ENCODE results near the genes MMP20 and MMP12.

GRCh38 chr11:95875114-95876161, 48.5 kb downstream of the MTMR2 start:
- PRO-cap: no peak

DNA sequence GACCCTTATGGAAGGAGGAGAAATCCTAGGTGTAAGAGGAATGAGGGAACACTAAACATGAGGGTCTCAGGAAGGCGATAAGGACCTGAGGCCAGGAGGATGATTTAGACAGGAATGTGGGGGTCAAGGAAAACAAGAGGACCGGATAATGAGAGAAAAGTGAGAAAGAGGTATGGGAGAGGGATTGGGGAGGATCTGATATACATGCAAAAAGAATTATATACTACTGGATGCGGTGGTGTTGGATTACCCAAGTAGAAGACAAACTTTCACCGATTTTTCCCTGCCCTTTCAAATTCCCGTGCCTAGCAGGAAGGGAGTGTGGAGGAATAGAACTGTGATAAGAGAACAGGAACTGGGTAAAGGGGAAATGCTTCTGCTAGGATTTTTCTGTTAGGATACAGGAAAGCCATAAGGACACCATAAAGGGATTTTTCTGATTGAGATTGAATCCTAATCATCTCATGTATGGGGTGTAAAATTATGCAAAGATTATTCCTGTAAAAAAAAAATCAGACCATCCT, 434 bp upstream of the MTMR2 start:
- PRO-cap: no peak

DNA sequence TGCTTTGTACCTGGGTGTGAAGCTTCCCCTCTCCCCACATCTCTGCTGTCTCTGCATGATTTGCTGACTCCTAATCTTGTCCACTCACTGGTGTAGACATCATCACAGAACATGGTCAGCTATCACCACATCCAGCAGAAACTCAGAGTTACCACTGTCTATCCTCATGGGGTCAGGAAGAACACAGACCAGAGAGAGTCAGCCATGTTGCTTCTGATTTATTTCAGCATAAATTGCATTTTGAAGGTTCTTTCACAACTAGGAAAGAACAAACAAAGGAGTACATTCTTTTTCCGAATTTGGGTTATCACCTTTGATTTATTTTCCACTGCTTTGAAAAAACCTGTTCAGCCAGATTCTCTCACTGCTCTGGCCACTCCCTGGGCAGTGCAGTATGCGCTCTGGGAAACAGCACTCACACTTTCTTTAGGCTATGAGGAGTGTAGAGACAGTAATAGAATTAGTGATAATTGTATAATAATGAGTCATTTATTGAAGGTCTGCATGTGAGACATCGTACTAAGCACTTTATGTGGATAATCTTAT, 172.0 kb upstream of the MTMR2 start:
- PRO-cap: no peak

DNA sequence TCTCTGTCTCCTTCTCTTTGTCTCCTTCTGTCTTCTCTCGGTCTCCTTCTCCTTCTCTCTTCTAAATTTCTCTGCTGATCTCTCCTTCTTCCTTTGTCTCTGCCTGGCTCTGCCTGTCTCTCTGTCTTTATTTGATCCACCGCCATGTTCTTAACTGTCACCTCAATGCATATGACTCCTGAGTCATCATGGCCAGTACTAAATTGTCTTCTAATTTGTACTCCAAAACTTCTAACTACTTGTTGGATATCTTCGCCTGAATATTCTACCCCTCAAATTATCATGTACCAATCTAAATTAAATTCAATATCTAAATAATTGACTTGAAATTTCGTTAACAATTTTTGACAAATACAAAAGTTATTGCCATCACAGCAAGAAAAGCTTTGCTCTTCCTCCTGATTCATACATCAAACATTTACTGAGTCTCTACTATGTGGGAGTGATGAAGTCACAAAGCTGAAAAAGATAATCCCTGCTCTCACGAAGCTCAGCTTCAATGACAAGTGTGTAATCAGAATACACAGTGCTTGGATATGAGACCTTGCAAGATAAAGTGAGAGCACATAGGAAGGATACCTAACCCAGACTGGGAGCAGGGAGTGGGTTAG, 193.1 kb downstream of the MAML2 start:
- PRO-cap: no peak

GRCh38 chr11:96255269-96255980, 87.6 kb downstream of the MAML2 start:
- PRO-cap: no peak

- PRO-cap: no peak
Measured at GRCh38 chr11:96307353-96308171, 35.4 kb downstream of the MAML2 start.

DNA sequence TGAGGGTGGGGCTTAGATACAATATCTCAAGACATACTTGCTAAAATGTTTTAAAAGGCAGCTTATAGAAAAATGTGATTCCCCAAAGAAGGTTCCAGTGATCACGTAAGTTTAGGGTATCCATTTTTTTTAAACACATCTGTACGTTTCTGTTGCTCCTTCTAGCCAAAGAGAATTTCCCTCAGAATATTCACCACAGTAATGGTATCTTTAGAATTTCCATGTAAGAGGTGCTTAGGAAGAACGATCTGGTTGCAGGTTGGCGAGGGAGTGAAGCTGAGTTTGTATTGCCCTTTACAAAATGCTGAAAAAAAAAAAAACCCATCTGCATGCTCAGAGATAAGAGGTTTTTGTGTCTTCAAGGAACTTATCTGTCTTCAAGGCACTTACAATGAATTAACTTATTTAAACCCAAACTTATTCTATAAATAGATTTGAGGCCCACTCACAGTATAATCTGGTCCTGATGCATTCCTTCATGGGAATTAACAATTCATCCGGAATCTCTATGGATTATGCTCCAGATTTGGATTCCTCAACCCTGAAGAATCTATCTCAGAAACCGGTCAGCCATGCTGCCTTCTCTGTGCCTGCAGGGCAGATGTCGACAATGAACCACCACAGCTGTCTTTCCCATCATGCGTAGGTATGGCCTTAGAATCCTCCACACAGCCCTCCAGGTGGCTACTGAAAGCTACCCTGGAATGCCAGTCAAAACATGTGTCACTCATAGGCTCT, 19.6 kb downstream of the MAML2 start:
- PRO-cap: no peak

GRCh38 chr11:96337462-96338024, 5.5 kb downstream of the MAML2 start:
- PRO-cap: no peak

- PRO-cap: no peak
Measured at GRCh38 chr11:96487165-96487753, 97.4 kb downstream of the JRKL start.

DNA sequence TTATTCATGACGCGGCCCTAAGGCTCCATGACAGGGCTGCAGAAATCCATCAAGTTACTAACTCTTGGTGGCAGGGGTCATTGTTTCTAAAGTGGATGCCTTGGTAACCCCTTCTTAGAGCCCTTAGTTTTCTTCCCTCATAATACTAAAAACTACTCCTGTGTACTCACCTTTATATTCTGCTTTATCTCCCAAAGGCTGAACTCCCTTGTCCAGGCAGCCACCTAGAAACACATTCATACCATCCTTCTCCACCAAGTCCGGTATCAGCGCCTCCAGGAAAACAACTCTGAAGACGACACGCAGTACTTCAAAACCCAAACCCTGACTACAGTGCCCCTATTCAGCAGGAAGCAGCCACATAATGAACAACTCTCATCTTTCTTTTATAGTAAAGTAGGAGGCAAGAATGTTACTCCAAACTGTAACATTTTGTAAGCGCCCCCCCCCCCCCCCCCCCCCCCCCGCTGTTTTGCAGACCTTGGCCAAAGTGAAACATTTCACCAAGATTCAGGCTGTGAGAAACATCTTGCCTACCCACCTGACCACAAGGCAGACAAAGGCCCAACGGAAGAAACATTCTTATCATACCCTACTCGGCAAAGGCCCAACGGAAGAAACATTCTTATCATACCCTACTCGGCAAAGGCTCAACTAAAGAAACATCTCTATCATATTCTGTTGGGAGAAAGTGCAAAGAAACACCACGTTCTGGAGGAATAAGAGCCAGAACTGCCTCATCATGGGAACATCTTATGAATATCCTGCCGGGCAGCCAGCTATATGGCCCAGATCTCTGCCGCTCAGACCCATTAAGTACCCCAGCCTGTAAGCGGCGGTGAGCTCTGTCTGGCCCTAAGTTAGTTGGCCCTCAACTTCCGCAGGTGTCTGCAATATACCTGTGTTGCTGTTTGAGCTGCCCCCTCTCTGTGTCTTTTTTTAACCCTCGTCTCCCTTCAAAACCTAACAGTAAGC, 117.0 kb downstream of the JRKL start:
- PRO-cap: no peak

- PRO-cap: no peak
Measured at GRCh38 chr11:102195831-102196651, 85.8 kb downstream of the YAP1 start.

- PRO-cap: no peak
Measured at GRCh38 chr11:102220412-102220893, 96.8 kb upstream of the BIRC3 start.

- PRO-cap: no peak
Measured at GRCh38 chr11:102287953-102288321, 29.3 kb upstream of the BIRC3 start.

- PRO-cap: no peak
Measured at GRCh38 chr11:102421306-102421613, 31.3 kb downstream of the TMEM123 start.

DNA sequence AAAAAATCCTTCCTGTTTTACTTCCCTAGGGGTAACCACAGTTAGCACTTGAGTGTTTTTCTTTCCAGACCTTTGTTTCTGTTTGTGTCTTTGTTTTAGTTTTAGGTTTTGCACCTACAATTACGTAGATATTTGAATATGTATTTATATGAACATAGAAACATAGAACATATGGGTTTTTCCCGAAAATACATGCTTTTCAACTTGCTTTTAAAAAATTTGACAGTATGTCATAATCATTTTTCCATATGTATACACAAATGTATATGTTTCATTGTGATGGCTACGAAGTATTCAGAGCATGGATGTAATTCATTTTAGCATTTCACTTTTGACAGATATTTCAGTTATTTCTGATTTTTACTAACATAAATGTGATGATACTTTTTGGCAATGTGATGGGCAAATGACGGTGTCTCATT, 12.7 kb upstream of the TMEM123 start:
- PRO-cap: no peak

GRCh38 chr11:102476757-102477206, 24.2 kb upstream of the TMEM123 start:
- PRO-cap: no peak

- PRO-cap: no peak
Measured at GRCh38 chr11:102625094-102625661, at the start of gene MMP20. TSS of gene MMP20 (minus strand) at chr11:102625332.

DNA sequence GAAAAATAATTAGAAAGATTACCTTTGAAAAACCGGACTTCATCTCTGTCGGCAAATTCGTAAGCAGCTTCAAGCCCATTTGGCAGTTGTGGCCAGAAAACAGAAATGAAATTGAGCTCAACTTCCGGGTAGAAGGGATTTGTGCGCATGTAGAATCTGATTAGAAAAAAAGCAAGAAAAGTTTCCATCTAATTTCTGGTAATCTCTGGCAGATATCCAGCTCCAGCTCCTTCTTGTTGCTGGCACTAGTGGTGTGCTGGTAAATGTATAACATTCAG, 5.4 kb downstream of the MMP1 start:
- PRO-cap: no peak

- PRO-cap: no peak
Measured at GRCh38 chr11:102874882-102875190, at the start of gene MMP12. TSS of gene MMP12 (minus strand) at chr11:102874982.

GRCh38 chr11:103171496-103171880, 62.3 kb downstream of the DYNC2H1 start:
- PRO-cap: no peak

Measured in WTC11 (cell line).